ENCODE measurements around a stretch of chr16.

DNA sequence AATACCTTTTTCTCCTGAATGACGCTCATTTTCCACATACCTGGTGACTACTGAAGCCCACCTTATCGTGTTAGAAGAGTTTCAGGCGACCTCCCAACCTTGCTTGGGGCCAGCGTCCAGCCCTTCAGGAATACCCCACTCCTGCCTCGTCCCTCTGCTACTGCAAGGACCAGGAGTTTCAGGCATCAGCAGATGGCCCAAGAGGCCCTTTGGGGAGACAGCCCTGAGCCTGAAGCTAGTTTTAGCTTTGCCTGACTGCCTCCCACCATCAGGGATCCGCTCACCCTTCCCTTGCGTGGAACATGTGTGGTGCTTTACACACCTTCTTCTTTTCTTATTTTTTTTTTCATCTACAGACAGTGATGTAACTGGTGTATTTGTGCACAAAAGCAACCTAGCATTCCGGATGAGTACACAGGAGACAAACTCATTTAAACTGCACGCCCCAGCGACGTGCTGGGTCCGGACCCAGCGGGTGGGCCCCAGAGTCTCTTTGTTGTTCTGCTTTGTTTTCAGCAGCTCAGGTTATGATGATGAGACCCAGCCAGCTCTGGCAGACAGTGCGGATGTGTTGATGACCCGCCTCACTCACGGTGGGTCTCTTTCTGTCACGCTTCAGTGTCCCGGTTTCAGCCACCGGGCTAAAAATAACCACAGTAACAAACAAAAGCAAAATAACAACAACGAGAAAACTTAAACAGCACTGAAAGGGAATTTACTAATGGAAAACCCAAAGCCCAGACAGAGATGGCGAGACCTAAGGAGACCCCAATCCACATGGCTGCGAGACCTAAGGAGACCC, 242.4 kb downstream of the C16orf95 start:
- PRO-cap: no peak

GRCh38 chr16:87240470-87241499, 76.4 kb downstream of the C16orf95 start:
- PRO-cap: no peak

- PRO-cap: no peak
Measured at GRCh38 chr16:87342050-87342573, 24.9 kb upstream of the C16orf95 start.

DNA sequence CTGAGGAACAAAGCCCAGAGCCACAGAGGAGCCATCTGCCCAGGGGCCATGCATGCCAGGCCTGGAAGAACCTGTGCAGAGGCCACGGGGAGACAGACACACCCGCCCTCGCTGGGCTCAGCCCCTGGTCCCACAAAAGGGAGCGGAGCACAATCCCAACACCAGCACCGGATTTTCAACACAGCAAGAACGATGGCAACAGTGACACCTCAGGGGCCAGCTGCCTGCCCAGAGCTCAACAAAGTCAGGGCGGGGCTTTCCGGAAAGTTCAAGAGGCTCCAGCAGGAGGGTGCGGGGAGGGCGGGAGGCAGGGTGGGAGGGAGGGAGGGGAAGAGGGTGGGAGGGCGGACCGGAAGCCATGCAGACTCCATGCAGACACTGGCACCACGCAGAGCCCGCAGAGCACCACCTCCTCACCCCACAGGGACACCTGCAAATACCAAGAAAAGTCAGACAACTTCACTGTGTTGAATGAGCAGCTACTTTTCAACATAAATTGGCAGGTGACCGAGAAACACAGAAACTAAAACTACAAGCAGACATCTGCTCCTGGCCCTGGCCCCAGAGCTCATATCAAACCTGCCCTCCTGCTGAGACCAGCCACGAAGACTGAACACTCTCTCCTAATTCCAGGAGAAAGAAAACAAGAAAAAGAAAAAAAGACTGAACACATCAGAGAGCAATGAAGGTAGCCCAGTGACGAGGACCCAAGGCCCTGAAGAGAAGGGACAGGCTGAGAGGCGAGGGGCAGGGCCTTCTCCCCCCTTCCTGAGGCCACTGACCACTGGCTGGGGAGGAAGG, 28.0 kb upstream of the C16orf95 start:
- PRO-cap: no peak

DNA sequence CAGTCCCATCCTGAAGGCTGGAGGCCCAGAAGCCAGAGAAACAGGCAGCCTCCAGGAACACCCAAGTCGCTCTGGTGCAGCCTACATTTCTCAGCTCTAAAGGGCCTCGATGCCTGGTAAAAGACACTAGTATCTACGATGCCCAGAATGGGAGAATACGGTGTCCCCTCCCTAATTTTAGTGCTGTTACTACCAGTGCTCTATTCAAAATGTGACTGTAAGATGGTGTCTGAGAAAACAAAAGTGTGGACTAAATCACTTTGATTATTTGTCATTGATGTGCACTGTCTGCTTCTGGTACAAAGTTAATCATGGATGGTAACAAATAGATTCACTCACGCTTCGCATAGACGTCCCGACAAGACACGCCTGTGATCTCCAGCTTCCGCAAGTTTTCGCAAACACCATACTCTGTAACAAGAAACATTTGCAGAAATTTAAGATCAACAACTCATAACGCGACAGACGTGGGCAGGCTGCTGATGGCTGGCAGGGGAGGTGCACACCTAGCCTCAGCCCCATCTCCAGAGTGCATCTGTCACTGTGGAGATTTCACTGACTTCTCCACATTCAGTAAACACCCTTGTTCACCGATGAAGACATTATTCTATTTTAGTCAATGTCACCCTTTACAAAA, 23.5 kb downstream of the FBXO31 start:
- PRO-cap: no peak

DNA sequence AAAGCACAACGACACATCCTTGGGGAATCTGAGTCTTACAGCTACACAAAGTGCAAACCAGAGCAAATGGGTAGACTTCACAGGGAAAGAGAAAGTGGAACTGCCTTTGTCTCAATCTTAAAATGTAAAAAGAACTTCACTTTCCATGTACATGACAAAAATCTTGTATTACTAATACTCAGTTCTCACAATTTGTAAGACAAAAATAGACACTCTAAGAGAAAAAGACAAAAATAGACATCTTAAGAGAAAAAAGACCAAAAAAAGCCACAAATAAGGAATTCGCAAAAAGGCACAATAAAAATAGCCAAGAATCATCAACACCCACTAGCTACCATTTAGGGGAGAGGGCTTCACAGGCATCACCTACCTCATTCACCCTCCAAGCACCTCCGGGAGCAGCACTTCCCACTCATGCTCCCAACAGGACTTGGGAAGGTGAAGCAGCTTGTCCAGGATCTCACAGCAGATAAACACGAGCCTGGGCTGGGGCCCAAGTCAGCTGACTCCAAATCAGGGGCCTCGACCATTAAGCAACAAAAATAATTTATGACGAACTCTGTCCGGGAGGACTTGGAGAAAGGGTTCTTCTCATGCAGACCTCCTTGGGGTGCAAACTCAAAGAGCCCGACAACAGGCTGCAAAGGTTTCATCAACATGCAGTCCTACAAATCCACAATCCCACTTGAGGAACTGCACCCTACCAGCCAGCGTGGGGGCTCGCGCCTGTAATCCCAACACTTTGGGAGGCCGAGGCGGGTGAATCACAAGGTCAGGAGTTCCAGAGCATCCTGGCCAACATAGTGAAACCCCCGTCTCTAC, 2.3 kb downstream of the FBXO31 start:
- PRO-cap: bidirectional peak, plus-strand start at position 550 of the sequence, minus-strand start at position 432 of the sequence

DNA sequence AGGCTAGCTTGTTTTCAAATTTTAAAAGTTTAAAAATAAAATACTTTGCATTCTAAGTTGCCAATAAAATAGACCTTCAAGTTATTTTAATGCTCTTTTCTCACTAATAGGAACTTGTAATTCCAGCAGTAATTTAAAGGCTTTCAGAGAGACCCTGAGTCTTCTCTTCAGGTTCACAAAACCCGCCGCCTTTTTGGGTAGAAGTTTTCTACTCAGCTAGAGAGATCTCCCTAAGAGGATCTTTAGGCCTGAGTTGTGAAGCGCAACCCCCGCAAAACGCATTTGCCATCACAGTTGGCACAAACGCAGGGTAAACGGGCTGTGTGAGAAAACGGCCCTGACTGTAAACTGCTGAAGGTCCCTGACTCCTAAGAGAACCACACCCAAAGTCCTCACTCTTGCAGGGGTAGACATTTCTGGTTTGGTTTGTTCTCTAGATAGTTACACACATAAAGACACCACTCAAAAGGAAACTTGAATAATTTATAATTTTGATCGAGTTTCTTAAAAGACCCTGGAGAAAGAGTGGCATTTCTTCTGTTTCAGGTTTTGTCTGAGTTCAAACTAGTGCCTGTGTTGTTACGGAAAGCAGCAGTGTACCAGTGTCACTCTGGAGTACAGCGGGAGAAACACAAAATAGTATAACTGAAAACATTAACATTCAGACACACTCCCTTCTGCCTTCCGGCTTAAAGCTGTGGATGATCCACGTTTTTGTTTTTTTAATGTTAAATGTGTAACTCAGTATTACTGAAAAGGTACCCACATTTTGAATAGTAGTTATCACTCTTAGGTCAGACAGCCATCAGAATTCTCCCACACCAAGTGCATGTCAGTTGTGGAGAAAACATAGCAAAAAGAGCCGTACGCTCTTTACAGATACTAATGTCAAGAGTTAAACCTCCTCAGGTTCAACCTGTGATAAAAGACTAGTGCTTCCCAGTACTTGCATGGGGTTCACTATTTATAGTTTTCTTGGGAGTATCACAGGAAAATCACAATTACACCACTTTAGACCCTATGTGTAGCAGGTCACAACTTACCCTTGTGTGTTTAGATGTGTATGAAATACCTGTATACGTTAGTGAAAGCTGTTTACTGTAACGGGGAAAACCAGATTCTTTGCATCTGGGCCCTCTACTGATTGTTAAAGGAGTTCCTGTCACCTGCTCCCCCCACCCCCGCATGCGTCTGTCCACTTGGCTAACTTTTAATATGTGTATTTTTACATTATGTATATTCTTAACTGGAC, 11.6 kb downstream of the MAP1LC3B start:
- PRO-cap: no peak

DNA sequence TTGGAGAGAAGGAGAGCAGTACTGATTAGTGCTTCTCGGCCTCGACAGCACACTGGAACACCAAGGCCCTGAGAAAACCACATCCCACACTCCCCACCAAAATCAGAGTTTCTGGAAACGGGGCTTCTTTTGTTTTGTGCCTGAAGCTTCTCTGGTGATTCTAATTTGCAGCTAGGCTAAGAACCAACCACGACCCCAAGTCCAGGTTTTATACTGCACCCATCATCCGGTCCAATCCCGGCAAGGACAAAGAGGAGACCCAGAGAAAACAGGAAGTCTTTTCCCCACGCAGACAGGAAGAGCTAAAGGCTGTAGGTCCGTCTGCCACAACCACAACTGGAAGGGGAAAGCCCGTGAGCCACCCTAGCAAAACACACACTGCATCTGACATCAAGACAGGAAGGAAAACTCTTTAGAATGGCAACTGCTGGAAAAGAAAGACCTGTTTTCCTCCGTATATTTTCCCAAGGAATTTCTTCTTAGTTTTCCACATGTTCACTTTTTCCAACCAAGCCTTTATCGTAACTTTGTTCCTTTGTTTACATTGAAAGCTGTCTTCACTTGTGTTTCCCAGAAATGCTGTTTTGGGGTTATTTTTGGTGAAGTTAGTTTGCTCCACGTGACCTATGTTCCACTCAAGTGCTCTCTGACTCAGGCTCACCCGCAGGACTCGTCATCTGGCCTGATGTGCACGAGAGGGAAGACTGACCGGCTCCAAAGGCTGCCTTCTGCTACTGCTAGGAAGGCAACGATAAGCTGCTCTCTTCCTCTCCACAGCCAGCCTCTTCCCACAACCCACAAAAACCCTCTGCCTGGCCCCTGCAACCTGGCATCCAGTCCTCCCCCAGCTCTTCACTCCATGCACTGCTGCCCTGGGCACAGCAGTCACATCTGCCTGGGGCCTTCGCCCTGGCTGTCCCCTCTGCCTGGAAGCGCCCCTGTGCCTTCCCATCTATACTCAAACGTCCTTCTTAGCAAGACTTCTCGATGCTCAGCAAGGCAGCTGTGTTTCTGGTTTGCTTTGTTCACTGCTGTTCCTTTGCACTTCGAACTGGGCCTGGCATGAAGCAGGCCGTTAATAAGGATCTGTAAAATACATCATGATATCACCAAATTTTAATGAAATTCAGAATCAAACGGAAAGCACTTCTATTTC, 28.2 kb downstream of the ZCCHC14 start:
- PRO-cap: unidirectional peak, minus-strand start at position 338 of the sequence; bidirectional peak, plus-strand start at position 685 of the sequence, minus-strand start at position 466 of the sequence

DNA sequence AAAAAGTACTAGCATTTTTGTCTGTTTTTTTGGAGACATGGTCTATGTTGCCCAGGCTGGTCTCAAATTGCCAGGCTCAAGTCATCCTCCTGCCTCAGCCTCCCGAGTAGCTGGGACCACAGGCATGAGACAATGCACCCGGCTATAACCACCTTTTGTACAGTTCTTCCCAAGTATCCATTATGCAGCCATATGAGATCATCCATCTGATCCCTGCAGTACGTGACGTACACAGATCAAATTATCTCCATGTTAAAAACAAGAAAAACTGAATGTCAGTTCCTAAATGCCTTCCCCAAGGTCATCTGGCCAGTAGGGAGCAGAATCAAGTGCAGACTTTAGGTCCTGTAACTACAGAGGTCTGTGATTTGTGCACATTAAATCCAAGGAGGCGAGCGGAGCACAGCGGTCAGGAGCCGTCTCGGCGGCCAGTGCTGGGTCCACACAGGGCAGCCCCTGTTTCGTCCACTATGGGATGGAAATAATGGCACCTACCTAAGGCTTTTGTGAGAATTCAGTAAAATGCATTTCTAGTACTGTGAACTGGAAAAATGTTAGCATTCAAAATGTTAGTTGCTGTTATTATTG, 23.7 kb downstream of the ZCCHC14 start:
- PRO-cap: no peak

- PRO-cap: unidirectional peak, minus-strand start at chr16:87517698; unidirectional peak, plus-strand start at chr16:87518065
Measured at GRCh38 chr16:87517197-87518209, 24.7 kb upstream of the ZCCHC14 start.

- PRO-cap: no peak
Measured at GRCh38 chr16:87518315-87518968, 25.6 kb upstream of the ZCCHC14 start.

- PRO-cap: no peak
Measured at GRCh38 chr16:87725011-87725279, 40.8 kb downstream of the KLHDC4 start.

GRCh38 chr16:87836986-87837838, 32.1 kb downstream of the SLC7A5 start:
- PRO-cap: no peak

DNA sequence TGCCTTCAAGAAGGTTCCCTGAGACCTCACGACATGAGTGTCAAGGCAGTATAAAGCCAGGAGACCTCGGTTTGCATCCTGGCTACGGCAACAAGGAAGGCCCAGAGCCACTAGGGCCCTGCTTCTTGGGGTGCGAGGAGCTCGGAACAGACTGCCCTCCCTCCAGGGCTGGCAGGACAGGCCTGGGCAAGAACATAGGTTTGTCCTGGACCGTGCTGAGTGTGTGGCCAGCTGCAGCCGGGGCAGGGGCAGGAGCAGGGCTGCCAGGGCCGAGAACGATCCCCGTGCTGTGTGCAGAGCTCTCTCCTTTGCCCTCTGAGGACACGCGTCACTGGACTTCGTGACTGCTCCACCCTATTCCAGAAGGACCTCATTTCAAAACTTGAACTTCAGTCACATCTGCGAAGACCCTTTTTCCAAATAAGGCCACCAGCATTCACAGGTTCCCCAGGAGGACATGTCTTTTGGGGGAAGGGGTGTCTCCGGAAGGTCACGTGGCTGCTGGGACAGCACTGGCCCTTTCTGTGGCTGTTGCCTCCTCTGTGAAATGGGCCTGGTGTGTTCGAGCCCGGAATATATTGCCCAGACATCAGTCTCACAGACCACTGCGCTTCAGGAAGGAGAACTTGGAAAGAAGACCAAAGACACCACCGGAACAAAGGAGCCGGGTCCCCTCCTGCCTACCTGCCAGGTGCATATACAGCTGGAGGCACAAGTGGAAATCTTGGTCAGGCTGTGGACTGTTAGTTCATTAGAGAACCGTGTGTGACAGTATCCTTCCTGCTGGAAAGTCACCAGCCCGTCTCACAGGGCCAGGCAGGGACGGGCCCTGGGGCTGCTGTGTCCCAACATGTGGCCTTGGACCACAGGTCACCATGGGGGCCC, 27.6 kb downstream of the SLC7A5 start:
- PRO-cap: no peak

DNA sequence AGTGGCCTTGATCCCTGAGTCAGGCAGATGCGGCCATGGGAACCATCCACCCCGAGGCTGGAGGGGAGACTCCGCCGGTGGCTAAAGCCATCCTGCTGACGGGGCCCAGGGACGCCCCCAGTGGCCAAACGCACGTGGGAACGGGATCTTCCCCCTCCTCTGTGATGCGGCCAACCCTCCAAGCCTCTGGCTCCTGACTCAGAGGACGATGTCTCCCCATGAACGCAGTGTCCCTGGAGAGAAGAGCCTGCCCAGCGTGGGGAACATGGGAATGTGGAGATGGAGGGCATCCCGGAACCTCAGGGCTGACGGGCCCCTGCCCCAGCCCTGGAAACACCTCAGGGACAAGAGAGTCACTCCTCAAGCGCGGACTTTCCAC, 24.9 kb downstream of the SLC7A5 start:
- PRO-cap: no peak

- PRO-cap: no peak
Measured at GRCh38 chr16:87849582-87850511, 19.5 kb downstream of the SLC7A5 start.

GRCh38 chr16:87897479-87898132, 28.3 kb upstream of the SLC7A5 start:
- PRO-cap: no peak

DNA sequence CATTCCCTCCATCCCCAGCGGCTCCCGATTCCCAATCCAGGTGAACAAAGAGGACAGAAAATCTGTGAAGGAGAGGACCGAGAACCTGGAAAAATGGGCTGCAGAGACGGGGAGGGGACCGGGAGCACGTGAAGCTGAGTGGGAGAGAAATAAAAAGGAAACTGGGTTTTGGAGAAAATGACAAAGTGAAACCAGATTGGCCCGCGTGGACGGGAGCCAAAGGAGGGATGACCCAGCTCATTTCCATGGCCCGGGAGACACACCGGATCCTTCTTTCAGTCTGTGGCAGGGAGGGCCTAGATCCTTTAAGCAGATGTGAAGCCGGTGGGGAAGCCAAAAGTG, 17.6 kb downstream of the CA5A start:
- PRO-cap: no peak

DNA sequence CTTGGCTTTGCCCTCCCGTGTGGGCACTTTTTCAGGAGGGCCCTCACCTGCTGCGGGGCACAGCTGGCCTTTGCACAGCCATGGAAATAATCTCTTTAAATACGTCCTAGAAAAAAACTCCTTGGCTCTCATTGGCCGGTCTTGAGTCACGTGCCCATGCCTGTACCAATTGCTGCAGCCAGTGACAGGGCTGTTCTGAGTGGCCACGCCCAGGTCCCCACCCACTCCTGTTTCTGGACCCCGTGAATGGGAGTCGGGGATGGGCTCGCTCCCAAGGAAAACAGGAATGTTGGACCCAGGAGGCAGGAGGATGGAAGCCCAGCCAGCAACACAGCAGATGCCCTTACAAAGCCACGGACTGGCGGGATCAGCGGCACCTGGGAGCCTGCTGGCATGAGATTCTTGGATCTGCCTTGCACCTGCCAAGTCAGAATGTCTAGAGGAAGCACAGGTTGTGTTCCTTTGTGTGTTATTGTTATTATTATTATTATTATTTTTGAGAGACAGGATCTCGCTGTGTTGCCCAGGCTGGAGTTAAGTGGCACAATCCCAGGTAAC, 14.9 kb downstream of the CA5A start:
- PRO-cap: no peak

- PRO-cap: no peak
Measured at GRCh38 chr16:87950649-87951239, 490 bp upstream of the BANP start.

All from ascending aorta (tissue), 1 donor.